Skeletal muscle cell (primary cell): Measurements from ENCODE around the genes BACE2 and TMPRSS2.

GRCh38 chr21:38816801-38817743 is 11.3 kb downstream of the ETS2 start:
- RRBS: no CpG with 5 or more reads among the region's 15 CpGs

GRCh38 chr21:39444798-39445162 is 798 bp downstream of the LCA5L start:
- RRBS: no CpG with 5 or more reads among the region's 10 CpGs

GRCh38 chr21:41113018-41113897 is 54.7 kb upstream of the BACE2 start:
- RRBS: 43% methylated on average over 1 of the region's 16 CpGs

DNA sequence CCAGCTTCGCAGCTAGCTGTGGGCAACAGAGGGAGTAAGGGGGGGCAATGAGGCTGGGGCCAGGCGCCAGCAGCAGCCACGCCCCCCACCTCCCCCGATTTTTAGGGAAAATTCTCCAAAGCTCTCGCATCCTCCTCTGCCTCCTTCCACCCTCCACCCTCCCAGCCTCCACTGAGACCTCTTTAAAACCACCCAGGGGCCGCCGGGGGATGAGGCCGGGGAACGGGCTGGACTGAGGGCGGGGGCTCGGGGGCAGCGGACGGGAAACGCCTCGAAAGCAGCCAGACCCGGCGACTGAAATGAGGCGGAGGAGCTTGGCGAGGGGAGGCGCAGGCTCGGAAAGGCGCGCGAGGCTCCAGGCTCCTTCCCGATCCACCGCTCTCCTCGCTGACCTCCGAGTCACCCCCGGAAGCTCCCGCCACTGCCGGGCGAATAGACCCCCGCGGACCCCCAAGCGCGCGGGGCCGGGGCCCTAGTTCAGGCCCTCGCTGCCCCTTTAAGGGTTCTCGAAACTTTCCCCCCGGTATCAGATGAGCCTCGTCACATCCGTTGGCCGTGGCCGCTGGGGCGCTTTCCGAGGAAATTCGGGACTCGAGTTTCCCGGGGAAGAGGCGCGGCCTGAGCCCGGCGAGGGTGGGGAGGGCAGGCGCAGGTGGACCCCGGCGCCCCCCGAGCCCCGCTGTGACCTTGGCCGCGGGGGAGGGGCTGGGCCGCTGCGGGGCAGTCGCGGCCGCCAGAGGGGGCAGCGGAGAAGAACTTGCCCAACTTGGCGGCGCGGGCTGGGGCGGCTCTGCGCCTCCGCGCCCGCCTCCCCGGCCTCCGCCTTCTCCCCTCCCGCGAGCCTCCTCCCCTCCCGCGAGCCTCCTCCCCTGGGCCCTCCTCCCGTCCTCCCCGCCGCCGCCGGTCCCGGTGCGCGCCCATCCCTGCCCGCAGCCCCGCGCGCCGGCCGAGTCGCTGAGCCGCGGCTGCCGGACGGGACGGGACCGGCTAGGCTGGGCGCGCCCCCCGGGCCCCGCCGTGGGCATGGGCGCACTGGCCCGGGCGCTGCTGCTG is at the start of gene BACE2:
Gene BACE2, plus strand, starts transcription at position 920 of the 1,053 bp plus-strand sequence.
- RRBS: 3% methylated on average over 45 of the region's 110 CpGs

DNA sequence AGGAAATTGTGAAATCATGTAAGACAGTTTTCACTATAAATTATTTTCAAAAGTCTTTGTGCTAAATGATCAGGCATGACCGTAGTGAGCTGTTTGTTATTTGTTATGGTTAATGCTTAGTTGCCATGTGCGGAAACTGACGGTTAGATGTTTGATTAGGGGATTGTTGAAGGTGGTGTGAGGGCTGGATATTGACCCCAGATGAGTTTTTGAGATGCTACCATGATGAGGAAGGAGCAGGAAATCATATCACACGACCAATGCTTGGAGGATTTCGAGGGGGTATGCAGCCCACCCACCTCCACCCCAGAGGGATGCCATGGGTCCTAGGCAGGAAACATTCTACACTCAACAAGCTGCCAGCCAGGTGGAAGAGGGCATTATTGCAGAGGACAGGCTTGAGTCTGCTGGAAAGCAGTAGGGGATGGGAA is 34.1 kb downstream of the BACE2 start:
- RRBS: no CpG with 5 or more reads among the region's 5 CpGs

DNA sequence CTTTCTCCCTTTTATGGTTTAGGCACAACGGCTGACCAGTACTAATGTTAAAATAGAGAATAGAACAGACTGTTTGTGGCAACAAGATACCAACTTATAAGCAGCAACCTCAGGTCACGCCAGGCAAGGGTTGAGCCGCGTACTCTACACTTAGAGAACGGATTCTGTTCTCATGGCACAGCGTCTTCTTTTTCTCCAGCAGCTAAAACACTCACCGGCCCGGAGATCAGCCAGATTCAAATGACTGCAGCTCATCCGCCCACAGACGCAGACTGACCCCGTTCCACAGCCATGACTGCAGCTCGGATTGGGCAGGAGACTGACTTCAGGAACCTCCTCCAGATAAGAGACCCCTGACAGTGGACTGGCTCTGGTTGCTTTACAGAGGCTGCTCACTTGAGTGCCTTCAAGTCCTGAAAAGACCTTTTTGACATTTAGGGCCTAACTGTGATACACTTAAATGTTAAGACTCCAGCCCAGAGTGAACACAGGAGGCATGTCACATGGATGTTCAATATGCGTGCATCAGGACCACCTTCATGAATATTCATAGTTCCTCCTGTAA is 42.4 kb downstream of the BACE2 start:
- RRBS: no CpG with 5 or more reads among the region's 13 CpGs

DNA sequence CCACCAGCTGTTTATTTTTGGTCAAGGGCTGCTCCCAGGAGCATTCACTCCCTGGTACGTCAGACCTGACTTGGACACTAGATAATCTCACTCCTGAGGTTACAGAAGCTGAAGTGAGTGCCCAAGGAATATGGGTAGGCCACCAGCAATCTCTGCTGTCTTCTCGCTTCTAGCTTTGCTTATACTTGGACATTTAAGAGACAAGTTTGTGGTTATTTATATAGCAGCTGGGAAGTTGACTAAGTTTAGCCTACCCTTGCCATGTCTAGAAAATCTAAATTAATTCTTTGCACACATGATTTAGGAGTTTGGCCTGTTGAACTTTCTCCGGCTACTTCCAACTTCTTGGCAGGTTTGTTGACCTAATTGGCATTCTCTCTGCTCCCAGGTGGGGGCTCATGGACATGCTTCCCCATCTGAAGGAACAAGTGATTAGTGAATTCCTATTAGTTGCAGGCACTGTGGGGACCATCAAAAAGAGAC is 44.8 kb downstream of the BACE2 start:
- RRBS: no CpG with 5 or more reads among the region's 3 CpGs

DNA sequence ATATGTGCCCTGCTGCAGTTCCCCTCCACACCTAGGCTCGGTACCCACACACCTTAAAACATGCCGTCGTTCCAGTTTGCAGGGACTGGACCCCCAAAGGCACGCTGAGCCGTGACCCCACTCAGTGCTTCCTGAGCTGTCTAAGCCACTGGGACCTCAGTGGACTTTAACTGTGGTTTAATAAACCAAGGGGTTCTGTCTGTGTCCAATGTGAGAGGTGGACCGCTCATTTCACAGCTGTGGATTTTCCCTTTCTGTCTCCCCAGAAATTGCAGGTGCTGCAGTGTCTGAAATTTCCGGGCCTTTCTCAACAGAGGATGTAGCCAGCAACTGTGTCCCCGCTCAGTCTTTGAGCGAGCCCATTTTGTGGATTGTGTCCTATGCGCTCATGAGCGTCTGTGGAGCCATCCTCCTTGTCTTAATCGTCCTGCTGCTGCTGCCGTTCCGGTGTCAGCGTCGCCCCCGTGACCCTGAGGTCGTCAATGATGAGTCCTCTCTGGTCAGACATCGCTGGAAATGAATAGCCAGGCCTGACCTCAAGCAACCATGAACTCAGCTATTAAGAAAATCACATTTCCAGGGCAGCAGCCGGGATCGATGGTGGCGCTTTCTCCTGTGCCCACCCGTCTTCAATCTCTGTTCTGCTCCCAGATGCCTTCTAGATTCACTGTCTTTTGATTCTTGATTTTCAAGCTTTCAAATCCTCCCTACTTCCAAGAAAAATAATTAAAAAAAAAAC is 41.3 kb upstream of the FAM3B start:
- RRBS: no CpG with 5 or more reads among the region's 23 CpGs

DNA sequence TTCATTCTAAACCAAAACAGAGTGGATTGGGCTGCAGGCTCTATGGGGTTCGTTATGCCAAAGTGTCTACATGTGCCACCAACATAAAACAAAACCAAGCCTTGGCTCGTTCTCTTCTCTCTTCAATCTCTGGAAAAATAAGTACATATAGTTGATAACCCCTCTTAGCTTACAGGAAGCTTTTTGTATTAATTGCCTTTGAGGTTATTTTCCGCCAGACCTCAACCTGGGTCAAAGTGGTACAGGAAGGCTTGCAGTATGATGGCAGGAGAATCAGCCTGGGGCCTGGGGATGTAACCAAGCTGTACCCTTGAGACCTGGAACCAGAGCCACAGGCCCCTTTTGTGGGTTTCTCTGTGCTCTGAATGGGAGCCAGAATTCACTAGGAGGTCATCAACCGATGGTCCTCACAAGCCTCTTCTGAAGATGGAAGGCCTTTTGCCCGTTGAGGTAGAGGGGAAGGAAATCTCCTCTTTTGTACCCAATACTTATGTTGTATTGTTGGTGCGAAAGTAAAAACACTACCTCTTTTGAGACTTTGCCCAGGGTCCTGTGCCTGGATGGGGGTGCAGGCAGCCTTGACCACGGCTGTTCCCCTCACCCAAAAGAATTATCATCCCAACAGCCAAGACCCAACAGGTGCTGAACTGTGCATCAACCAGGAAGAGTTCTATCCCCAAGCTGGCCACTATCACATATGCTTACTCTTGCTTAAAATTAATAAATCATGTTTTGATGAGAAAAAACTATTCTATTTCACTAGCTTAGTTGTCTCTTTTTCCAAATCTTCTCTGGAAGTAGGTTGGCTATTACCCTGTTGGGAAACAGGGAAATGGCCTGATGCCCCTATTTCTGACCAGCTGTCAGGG is 40.5 kb upstream of the FAM3B start:
- RRBS: no CpG with 5 or more reads among the region's 7 CpGs

GRCh38 chr21:41368845-41369950 is 7.4 kb downstream of the MX2 start:
- RRBS: no CpG with 5 or more reads among the region's 33 CpGs

GRCh38 chr21:41396378-41397125 is 29.5 kb upstream of the MX1 start:
- RRBS: no CpG with 5 or more reads among the region's 10 CpGs

DNA sequence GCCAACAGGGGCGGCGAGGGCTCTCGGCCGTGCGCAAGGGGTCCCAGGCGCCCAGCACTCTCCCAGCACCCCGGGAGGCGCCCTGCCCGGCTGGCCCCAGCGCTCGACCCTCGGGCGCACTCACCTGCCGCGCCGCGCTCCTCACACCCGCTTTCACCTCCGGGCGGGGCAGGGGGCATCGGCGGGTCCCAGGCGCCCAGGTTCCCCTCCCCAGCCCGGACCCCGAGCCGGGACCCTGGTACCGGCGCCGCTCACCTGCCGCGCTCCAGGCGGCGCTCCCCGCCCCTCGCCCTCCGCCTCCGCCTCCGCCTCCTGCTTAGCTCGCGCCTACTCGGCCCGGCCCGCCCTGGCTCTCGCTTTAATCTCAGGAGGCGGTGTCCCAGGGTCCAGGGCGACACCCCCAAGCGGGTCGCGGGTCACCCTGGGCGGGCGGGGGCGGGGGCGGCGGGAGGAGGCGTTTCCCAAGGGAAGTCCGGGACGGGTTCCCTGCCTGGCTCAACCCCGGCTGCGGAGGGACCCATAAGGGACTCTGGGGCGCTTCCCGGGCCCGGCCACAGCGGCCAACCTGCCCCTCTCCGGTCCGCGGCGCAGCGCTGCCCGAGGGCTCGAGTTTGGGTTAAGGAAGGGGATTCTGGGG is at the start of gene TMPRSS2:
Gene TMPRSS2, minus strand, starts transcription at position 333 of the 637 bp plus-strand sequence.
- RRBS: 2% methylated on average over 26 of the region's 70 CpGs

DNA sequence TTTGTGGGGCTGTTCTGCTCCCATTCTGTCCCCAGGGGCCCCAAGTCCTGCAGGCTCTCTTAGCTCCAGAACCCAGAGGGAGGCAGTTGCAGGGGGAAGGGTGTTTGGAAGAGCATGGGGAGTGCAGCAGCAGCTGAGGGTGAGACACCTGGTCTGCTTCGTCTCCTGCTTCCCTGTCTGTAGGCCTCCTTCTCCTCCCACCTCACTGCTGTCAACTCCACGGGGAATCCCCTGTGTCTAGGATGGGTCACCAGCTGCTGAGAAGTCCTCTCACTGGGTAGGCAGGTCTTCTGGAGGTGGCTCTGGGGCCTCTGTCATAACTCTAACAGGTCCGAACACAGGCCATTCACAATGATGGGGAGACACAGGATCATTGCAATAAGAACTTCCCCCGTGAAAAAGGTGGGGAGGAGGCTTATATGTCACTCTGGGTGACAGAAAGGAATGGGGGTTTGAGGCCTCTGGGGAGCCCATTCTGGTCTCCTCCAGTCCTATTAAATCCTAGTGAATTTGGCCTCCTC is 13.1 kb upstream of the TMPRSS2 start:
- RRBS: no CpG with 5 or more reads among the region's 4 CpGs

GRCh38 chr21:41559979-41560730 is 52.2 kb upstream of the TMPRSS2 start:
- RRBS: 85% methylated on average over 2 of the region's 17 CpGs

GRCh38 chr21:41565640-41566138 is 57.7 kb upstream of the TMPRSS2 start:
- RRBS: no CpG with 5 or more reads among the region's 13 CpGs

DNA sequence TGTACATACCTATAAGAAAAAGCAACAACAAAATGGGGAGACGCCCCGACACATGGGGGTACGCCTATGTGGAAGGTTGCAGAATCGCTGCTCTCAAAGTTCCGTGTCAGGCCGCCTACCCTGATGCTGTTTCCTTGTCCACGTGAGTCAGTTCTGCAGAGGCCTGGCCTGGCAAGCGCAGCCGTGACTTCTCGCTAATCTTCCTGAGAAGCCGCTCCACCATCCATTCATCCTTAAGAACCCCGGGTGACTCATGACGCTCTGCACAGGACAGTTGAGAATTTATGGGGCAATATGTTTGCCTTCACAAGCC is 122.2 kb upstream of the TMPRSS2 start:
- RRBS: no CpG with 5 or more reads among the region's 13 CpGs

DNA sequence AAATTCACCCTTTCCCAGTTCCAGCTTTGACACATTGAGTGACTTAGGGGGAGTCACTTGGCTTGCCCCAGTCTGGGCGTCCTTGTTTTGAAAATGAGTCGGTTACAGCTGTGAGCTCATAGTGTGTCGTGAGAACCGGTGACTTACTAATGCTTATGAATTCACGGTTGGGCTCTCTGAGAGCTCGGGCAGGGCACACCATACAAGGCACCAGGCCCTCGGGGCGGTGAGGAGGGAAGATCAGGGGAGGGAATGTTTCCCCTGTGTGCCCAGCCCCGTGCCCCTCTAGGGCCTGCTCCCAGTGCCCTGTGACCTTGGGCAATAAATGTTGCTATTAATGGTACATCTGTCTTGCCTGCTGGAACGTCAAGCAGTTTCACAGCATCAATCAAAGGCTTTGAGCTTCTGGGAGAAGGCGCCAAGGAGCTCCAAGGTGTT is 127.0 kb upstream of the TMPRSS2 start:
- RRBS: no CpG with 5 or more reads among the region's 11 CpGs

DNA sequence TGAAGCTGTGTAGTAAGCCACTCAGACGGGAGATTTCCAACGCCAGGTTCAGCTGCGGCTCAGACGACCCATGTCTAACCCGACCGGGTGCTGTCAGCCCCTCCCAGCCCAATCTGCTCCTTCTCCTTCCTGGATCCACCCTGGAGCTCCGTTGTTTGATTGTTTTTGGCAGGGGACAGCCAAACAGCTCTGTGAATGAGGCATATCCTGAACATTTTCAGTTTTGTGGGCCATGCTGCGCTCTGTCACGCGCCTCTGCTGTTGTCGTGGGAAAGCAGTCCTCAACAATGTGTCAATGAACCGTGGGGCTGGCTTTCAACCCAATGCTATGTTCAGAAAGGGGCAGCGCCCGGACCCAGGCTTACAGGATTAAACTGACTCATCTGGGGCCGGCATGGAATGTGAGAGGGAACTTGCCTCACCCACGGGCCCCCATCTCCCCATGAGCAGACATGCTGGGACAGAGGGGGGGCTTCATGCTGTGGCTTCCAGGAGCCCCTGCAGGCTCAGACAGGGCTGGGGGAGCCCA is 101.9 kb downstream of the RIPK4 start:
- RRBS: 0% methylated on average over 1 of the region's 16 CpGs

- RRBS: no CpG with 5 or more reads among the region's 11 CpGs
Observed at GRCh38 chr21:41704036-41704561, 62.8 kb downstream of the RIPK4 start.

DNA sequence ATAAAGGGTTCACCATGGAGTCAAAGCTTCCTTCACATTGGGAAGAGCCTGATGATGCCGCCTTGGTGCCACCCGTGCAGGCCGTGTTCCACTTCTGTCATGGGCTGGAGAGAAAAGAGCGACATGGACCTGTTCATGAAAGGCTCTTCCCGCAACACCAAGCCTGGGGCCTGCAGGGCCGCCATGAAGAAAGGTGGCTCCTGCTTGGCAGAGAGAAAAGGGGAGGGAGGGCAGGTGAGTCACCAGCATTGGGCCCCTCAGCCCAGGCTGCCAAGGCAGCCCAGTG is 49.3 kb downstream of the RIPK4 start:
- RRBS: no CpG with 5 or more reads among the region's 6 CpGs